Kidney (tissue), 2 donors: ENCODE measurements around the gene CAPNS2.

DNA sequence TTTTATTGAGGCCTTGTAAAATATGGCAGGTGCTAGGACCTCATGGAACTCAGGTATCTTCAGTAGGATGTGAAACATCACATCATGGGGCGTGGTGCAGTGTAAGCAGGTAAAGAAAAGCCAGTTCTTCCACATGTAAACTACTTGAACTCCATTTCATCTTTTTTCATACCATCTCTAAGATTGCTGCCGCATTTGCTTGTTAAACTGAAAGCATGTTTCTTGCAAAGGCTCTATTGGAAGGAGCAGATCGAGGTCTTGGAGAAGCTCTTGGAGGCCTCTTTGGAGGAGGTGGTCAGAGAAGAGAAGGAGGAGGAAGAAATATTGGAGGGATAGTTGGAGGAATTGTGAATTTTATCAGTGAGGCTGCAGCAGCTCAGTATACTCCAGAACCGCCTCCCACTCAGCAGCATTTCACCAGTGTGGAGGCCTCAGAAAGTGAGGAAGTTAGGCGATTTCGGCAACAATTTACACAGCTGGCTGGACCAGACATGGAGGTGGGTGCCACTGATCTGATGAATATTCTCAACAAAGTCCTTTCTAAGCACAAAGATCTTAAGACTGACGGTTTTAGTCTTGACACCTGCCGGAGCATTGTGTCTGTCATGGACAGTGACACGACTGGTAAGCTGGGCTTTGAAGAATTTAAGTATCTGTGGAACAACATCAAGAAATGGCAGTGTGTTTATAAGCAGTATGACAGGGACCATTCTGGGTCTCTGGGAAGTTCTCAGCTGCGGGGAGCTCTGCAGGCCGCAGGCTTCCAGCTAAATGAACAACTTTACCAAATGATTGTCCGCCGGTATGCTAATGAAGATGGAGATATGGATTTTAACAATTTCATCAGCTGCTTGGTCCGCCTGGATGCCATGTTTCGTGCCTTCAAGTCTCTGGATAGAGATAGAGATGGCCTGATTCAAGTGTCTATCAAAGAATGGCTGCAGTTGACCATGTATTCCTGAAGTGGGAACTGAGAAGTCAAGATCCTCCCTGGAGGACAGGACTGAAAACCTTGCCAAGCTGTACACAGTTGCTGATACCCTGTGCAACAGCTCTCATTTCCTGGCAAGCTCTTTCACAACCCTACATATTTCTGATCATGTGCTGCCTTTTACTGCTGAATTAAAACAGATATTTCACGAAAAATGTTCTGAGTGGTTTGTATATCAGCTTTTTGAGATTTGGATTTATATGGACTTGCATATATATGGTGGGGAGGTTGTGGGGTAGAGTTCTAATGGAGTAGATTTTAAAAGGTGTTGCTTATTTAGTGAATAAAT, at the start of gene CAPNS2:
CAPNS2 (plus strand) TSS at position 143 of the 1,280 bp plus-strand sequence.
- PRO-cap: no peak
- RRBS: no CpG with 5 or more reads among the region's 16 CpGs

DNA sequence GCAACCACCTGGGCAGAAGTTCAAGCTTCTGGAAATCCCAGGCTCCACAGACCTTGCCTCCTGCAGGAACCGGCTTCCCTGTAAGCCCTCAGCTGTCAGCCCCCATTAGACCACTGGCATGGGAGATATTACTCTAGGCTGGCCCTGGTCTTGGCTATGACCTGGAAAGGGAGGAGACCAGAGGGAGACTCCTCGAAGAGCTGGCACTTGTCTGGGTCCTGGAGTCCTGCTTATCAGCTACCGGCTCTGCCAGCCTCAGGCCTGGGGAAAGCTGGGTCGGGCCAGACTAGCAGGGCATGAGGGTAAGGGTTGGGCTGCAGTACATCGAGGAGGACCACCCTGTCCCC, 53.9 kb downstream of the SLC6A2 start:
- PRO-cap: unidirectional peak, minus-strand start at position 92 of the sequence
- RRBS: no CpG with 5 or more reads among the region's 5 CpGs

DNA sequence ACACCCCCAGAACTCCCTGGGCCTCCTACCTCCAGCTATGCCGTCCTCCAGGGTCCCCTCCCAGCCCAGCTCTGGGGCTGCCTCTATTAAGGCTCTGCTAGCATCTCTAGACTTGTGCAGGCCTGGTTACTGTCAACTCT, 20.0 kb downstream of the GNAO1 start:
- PRO-cap: unidirectional peak, minus-strand start at position 73 of the sequence
- RRBS: no CpG with 5 or more reads among the region's 1 CpG

DNA sequence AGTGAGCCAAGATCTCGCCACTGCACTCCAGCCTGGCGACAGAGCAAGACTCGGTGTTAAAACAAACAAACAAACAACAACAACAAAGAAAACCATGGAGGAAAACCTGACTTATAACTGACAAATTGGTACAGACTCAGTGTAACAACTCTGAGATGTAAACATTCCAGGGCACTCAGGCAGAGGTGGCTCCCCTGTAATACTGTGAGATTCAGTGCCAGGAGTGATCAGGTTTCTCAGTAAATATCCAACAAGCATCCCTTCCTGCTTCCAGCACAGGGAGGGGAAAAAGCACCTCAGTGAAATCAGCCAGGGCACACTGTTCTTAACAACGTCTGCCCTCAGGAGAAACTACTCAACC, 52.4 kb downstream of the AMFR start:
- PRO-cap: no peak
- RRBS: no CpG with 5 or more reads among the region's 4 CpGs

DNA sequence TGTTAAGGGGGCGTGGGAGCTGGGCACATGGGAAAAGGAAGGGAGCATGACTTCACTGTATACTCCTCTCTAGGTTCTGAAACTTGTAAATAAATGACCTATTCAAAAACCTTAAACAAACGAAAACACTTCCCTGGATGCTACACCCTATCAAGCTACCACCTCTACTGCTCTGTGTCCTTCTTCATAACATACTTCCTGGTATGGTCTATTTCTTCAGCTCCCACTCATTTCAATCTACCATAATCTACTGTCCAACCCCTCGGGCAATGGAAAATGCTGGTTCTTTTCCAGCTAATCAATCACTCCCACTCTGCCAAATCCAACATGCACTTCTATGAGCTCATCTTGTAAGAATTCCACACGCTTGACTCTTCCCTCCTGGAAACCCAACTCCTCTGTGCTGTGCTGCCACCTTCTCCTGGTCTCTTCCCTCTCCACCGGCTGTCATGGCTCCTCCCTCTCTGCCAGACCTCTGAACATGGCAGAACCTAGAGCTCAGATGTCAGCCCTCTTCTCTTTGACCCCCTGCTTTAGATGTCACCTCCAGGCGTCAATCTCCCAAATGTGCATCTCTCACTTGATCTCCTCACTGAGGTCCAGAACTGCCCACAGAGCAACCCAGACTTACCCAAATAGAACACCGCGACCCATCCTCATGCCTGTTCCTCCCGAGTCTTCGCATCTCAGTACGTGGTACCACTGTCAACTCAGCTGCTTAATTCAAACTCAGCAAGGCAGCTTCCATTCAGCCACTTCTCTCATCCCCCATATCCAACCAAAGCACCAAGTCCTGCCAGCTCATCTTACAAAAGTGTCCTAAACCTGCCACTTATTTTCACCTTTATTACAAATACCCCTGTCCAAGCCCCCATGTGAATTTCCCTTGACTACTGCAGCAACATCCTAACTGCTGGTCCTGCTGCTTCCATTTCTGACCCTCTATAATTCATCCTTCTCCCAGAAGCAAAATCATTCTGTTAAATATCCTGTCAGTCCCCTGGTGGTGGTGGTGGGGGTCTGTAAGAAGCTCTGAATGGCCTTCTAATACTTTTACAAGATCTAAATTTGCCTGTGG, 42.1 kb downstream of the AMFR start:
- PRO-cap: no peak
- RRBS: no CpG with 5 or more reads among the region's 11 CpGs

- PRO-cap: no peak
- RRBS: no CpG with 5 or more reads among the region's 5 CpGs
These were observed 35.7 kb downstream of the AMFR start for GRCh38 chr16:56389463-56390293.

- PRO-cap: no peak
- RRBS: no CpG with 5 or more reads among the region's 6 CpGs
These were observed 16.6 kb downstream of the AMFR start for GRCh38 chr16:56408622-56409284.

- PRO-cap: no peak
- RRBS: 92% methylated on average over 1 of the region's 5 CpGs
These were observed 3.2 kb downstream of the AMFR start for GRCh38 chr16:56421868-56422771.

DNA sequence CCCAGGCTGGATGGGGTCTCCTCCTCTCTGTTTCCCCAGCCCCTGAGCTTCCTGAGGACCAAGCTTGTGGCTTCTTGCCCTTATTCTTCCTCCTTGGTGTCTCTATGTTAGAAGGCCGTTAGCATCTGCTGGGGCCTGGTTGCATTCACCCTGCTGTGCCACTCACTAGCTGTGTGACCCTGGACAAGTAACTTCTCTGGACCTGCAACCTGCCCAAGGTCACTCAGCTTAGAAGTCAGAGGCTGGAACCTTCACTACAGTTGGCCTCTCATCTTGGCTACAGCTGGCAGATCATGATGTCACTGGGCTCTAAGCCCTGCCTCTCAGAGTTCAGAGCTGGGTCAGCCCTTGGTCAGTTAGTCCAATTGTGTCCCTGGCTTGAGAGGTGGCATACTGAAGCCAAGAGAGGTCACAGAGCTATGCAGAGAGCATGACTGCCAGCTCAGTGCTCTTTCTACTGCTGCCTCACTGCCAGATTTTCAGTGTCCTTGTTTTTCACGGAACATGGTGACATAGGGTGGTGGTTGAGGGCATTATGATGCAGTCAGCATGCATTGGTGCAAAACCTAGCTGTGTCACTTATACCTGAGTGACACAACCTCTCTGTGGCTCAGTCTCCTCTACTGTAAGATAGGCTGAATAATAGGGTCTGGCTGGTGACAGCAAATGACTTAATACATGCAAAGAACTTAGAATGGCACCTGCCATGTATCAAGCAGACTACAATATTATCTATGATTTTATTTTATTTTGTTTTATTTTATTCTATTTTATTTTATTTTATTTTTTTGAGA, 3.1 kb downstream of the MT2A start:
- PRO-cap: no peak
- RRBS: no CpG with 5 or more reads among the region's 2 CpGs

DNA sequence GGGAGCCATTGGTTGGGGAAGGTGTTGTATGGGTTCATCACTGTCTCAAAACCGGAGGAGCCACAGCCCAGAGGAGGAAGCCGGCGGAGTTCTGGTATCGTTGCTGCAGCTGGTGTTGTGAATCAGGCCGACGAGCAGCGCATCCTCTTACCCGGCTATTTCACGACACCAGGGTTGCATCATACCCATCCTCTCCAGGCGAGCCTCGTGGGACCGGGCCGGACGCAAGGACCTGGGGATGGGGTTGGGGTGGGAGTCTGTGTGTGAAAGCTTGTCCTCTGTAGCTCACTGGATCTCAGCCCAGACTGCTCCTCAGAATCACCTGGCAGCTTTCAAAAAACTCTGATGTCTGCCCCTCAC, 6.6 kb upstream of the SLC12A3 start:
- PRO-cap: no peak
- RRBS: 85% methylated on average over 11 of the region's 14 CpGs

- PRO-cap: no peak
- RRBS: no CpG with 5 or more reads among the region's 11 CpGs
These were observed 11.6 kb downstream of the HERPUD1 start for GRCh38 chr16:56943199-56944225.

DNA sequence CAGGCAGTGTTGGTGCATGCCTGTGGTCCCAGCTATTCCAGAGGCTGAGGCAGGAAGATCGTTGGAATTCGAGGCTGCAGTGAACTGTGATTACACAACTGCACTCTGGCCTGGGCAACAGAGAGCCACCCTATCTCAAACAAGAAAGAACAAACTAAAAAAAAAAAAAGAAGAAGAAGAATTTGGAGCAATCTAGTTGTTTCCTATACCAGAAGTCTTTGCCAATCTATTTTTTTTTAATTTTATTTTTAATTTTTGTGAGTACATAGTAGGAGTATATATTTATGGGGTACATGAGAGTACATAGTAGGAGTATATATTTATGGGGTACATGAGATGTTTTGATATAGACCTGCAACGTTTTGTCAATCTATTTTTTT, 6.1 kb downstream of the CETP start:
- PRO-cap: no peak
- RRBS: no CpG with 5 or more reads among the region's 3 CpGs

- PRO-cap: no peak
- RRBS: no CpG with 5 or more reads among the region's 8 CpGs
These were observed 9.3 kb downstream of the CETP start for GRCh38 chr16:56970954-56971631.

DNA sequence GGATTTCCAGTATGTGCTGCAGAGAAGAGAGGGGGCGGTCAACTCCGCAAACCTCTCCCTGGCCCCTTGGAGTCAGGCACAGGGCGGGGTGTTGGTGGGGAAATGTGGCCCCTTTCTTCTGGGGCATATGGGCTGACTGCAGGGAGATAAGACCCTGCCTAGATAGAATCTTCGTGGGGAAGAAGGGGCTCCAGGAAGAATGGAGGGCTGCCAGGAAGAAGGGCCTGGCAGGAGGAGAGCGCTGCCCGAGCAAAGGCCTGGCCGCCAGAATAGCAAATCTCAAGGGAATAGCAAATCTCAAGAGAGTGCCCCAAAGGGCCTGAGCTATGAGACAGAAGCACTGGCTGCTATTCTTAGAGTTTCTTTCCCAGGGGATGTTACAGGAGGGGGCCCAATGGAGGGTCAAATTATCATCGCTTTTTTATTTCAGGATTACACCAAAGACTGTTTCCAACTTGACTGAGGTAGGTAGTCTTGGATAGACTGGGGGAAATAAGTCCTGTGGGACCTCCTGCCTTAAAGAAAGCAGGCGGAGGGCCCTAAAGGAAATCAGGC, 8.1 kb upstream of the NLRC5 start:
- PRO-cap: no peak
- RRBS: no CpG with 5 or more reads among the region's 9 CpGs

GRCh38 chr16:56990588-56991164, 1.3 kb downstream of the NLRC5 start:
- PRO-cap: no peak
- RRBS: no CpG with 5 or more reads among the region's 9 CpGs

DNA sequence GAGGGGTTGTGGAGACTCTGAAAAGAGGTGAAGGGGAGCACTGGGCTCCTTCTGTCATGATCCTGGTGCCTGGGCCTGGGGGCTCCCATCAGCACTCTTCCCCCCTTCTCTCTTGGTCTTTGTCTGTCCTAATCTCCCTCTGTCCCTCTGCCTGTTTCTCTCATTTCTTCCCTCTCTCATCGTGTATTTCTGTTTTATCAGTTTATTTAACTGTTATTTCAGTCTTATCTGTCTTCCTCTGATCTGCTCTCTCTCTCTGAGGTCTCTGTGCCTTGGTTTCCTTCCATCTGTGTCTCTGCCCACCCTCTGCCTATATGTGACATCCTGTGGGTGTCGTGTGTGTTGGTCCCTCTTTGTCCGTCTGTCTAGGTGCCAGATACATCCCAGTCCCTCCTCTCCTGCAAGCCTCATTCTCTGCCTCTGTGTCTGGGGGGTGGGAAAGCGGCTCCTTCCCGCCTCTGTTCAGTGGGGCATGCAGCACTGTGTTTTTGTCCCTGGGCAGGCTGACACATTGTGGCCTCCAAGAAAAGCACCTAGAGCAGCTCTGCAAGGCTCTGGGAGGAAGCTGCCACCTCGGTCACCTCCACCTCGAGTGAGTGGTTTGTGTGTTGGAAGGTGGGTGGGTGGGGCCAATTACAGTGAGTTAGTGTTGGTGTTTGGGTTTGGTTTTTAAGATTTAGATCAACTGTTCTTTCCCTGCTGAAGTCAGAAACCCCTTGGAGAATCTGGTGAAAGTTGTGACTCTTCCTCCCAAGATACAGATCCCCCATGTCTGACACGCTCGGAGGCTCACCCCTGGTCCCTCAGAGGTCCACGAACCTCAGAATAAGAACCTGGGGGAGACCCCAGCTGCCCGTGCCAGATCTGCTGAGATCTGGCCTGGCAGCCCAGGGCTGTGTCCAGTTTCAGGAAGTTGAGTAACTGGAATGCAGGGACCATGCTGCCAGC, 51.1 kb upstream of the CPNE2 start:
- PRO-cap: no peak
- RRBS: no CpG with 5 or more reads among the region's 11 CpGs

- PRO-cap: bidirectional peak, plus-strand start at chr16:57061552, minus-strand start at chr16:57061426
- RRBS: no CpG with 5 or more reads among the region's 15 CpGs
These were observed 31.0 kb upstream of the CPNE2 start for GRCh38 chr16:57060937-57062160.

DNA sequence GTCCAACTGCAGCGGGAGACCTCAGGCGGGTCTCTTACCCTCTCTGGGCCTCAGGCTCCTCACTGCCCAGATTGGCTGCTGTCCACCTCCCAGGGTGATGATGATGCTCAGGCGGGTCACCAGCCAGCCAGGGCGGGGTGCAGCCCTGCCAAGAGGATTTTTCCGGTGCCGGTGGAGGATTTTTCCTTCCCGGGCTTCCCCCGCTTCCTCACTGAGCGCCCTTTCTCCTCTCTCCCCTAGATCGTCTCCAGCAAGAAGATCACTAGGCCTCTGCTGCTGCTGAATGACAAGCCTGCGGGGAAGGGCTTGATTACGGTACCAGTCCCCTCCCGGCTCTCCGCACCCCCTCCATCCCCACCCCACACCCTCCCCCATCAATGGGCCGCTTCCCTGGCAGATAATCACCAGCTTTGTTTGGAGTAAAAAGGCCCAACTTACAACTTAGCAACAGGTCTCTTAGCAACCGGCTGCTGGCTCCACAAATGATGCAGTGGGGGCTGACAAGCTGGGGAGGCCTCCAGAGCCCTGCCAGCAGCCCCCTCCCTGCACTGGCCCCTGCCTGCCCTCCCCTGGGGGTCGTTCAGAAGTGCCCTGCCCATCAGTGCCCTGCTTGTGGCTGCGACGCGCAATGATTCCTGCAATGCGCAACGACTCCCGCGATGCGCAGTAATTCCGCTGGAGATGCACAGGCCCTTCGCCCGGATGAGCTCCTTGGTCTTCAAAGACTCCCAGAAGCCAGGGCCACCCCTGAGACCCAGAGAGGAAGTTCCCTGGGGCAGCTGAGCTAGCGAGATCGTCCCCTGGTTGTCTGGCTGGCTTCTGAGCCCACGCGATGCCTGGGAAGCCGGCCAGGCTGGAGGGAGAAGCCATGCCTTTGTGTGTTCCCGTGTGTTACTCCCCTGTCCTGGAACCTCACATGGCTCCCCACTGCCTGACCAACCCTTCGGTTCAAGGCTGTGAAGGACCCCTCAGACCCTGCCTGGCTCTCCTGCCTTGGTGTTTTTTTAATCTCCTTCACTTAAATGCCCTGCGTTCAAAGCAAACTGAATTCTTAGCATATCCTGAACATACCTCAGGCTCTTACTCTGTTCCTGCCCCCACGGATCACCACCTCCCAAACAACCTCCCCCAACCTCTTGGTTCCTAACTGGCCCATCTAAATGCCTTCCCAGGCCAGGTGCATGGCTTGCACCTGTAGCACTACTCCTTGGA, 23.3 kb downstream of the CPNE2 start:
- PRO-cap: no peak
- RRBS: 79% methylated on average over 4 of the region's 37 CpGs

- PRO-cap: no peak
- RRBS: no CpG with 5 or more reads among the region's 9 CpGs
These were observed 33.2 kb downstream of the CPNE2 start for GRCh38 chr16:57125457-57126074.

DNA sequence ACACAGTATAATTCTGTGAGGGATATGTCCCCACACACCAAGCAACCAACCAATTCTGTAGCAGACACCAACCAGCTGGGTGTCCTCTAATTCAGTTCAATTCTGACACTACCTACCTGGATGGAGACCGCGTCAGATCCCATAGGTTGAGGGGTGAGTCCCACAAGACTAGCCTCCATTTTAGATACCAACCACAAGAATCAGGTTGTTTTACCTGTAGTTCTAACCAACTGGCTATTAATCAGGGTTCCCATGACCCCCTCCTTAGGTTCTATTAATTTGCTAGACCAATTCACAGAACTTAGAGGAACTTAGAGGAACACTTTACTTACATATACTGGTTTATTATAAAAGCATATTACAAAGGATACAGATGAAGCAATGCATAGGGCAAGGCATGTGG, 4.4 kb downstream of the PSME3IP1 start:
- PRO-cap: no peak
- RRBS: no CpG with 5 or more reads among the region's 2 CpGs